ENCODE data around the genes CLDND1 and IMPG2.

DNA sequence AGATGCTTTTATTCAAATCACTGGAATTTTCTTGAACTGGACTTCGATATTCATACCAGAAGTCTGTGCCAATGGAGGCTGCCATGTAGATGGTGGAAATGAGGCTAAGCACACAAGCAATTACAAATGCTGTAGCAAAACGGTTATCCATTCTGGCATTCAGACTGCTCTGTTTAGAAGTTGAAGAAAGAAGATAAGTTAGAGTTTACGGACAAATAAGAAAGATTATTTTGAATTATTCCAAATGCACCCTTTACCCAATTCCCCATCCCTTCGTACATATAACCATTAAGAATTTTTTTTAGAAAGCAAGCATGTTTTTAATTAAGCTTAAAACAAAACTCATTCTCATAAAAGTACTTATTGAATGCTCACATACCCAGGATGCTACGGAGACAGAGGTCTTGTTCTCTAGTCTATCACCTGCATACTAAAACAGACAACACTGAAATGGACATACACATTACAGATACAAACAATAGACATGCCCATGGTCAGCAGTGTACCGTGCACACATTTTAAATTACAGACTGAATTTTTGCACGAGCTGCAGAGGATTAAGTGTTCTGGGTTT lies 1.3 kb downstream of the CLDND1 start:
- PRO-cap, result no peak

GRCh38 chr3:98522499-98523356 lies at the start of gene CLDND1:
Gene CLDND1, minus strand, starts transcription at chr3:98522902.
- PRO-cap, result bidirectional peak, plus-strand start at chr3:98523137, minus-strand start at chr3:98522922

GRCh38 chr3:98765884-98766156 lies 2.7 kb downstream of the ST3GAL6 start:
- PRO-cap, result no peak

GRCh38 chr3:98800460-98800882 lies 37.3 kb downstream of the ST3GAL6 start:
- PRO-cap, result no peak

GRCh38 chr3:98811156-98811454 lies 48.0 kb downstream of the ST3GAL6 start:
- PRO-cap, result no peak

GRCh38 chr3:98845359-98846138 lies 55.9 kb downstream of the DCBLD2 start:
- PRO-cap, result no peak

GRCh38 chr3:99505898-99506510 lies 132.4 kb upstream of the COL8A1 start:
- PRO-cap, result unidirectional peak, minus-strand start at chr3:99506011

GRCh38 chr3:99869508-99870031 lies 51.9 kb downstream of the CMSS1 start:
- PRO-cap, result no peak

DNA sequence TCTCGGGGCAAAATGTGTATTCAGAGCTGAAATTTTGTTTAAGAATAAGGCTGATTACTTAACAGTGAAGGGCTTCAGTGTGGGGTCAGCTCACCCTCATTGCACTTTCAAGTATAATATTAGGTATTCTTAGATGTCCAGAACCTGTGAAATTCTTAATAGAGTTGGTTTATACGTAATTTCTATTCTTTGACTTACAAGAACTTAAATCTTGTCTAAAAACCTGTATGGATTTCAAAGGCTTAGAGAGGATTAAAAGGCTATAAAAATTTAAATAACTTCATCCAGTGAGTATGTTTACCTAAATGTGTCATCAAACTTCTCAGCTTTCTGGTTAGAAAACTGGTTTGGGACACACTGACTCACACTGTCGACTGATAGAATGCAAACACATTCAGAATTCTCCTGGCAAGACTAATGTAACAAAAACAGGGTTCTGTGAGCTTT lies 92.3 kb downstream of the CMSS1 start:
- PRO-cap, result no peak

GRCh38 chr3:99939805-99940375 lies 122.2 kb downstream of the CMSS1 start:
- PRO-cap, result no peak

- PRO-cap, result unidirectional peak, minus-strand start at chr3:100260229
Observed at GRCh38 chr3:100259984-100260617, 691 bp upstream of the TBC1D23 start.

- PRO-cap, result no peak
Observed at GRCh38 chr3:100352532-100353231, 18.1 kb downstream of the NIT2 start.

DNA sequence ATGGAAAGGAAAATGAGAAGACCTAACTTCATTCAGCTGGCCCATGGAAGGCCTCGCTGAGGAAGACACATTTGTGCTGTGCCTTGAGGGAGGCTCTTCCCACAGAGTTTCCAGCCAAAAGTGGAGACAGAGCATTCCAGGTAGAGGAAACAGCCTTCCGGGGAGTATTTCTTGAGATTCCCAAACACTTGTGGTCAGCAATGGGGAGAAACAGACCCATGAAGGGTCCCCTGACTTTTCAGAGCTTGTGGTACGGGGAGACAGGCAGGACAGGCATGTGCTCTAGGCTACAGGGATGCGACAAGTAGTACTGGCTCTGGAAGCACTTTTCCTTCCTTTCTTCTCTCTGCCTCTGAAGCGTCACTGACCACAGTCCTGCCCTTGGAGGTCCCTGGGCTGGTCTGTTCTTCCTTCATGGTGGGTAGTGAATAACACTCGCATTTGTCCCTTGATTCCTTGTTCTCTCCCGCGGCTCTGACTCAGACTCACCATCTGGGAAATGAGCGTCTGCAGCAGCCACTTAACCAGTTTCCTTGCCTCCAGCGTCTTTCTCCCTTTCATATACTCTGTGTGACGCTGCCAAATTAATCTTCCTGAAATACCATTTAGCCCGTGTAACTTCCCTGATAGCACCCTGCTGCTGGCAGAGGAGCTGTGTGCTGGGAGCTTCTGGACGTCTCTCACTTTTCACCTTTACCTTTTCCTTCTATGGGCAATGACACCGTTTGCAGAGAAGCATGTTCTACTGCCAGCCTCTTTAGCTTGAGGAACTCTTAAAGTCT lies 33.3 kb downstream of the TMEM45A start:
- PRO-cap, result no peak

GRCh38 chr3:100546327-100546729 lies 53.9 kb downstream of the TMEM45A start:
- PRO-cap, result no peak

DNA sequence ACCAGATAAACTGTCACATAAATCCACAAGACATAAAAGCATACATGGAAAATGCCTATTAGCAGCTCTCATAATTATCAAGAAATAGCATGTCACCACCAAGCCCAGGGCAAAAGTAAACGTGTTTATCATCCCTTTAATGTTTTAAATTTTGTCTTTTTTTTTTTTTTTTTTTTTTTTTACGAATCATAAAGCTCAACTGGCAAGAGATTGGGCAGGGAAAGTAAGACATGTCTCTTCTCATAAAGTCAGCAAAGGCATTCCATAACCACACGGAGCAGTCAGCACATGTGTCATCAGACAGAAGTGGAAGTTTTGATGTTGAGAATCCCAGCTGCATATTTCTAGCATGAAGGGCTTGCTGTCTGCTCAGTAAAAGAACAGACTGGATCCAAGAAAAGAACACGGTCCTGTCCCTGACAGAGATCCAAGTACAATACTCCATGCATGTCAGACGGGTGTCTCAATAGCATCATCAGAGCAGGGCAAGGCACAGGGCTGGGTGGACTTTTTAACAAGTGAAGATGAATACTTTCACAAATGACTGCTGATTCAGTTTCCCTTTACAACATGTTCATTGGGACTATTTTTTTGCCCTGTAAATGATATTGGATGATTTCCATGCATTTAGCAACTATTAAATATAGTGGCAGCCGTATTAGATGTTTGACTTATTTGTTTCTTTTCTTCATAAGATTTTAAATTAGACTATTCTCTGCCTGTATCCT lies 38.2 kb downstream of the ABI3BP start:
- PRO-cap, result no peak

DNA sequence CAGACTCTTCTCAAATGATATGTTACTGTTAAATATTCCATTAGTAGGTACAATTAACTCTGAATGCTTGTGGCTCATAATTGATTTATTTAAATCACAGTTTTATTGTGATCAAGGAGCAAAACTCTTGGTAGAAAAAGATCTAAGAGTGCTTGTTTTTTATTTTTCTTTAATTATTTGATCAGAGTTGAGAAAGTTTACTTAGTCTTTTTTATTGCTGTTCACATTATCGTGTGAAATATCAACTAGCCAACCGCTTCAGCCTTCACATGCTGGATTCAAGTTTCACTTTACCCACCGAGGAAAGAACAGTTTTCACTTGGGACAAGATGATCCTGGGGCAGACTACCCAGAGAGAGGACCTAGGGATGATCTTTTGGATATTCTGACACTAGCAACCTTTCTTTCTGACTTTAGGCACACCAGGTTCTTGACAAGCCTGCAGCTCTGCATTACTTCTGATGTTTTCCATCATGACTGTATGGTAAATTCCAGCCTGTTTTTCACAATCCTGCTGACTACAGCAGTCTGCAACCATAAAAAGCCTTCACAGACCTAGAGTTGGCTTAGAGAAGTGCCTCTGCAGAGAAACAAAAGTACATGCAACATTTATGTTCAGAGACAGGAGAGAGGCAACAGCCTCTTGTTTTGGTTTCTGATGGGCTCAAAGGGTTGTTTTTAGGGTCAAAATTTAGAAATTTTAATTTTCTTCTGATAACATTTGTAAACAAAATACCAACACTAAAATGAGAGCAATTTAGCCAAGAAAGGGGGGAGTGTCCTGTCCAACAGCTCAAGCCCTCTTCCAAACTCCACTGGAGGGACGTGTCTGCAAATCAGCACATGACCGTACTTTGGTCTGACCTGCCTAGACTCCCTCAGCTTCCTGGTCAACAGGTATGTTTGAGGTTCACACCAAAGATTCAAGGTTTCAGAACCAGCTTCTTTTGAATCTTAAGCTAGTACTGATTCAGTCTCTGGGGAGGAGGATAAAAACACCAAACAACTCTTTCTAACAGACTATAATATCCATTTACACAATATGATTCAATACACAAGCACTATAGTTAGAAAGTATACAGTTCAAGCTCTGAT lies 904 bp downstream of the ABI3BP start:
- PRO-cap, result bidirectional peak, plus-strand start at position 569 of the sequence, minus-strand start at position 460 of the sequence; unidirectional peak, minus-strand start at position 817 of the sequence

DNA sequence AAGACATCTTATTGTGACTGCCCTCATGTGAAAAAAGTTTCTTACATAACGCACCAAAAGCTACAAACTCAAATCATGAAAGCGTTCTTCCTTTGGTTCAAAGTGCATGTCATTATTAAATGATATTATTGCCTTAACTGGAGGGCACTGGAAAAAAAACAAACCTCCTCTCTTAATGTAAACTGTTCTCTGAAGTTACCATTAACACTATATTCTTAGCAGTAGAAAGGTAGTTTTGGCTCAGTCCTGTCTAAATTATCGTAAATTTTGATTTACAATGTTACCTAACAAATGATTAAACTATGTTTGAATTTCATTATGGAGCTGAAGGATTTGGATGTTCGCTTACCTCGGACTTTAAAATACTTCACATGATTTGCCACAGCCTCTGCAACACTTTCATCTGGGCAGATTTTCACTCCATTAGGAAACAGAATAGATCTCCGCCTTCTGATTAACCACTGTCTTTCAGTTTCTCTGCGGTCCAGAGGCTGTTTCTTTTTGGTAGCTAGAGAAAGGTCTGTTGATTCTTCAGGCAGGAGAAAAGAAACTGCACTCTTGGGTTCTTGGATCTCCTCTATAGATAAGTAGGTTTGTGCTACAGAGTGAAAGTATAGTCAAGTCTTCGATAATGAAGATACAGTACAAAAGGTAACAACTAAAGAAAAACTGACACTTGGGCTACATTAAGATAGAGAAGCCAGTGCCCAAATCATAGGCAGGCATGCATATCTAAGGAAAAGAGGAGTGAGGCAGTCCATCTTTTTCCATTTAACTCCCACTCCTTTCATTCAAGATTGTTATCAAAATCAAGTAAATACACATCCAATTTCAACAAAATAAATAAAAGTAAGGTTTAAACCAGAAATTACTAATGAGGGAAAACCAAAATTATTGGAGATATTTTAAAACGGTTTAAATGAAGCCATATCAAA lies 873 bp downstream of the IMPG2 start:
- PRO-cap, result no peak

- PRO-cap, result no peak
Observed at GRCh38 chr3:101320316-101320617, at the start of gene IMPG2. Gene IMPG2, minus strand, starts transcription at chr3:101320575.

- PRO-cap, result no peak
Observed at GRCh38 chr3:101543077-101543597, 18.5 kb upstream of the TRMT10C start.

DNA sequence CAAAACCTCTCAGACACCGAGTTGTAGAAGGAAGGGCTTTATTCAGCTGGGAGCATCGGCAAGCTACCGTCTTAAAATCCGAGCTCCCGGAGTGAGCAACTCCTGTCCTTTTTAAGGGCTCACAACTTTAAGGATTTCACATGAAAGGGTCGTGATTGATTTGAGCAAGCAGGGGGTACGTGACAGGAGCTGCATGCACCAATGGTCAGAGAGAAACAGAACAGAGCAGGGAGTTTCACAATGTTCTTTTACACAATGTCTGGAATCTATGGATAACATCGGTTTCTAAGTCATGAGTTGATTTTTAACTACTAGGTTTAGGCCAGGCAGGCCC lies 38.9 kb downstream of the PCNP start:
- PRO-cap, result no peak